ENCODE measurements around the genes BLTP1 and NUDT6.

DNA sequence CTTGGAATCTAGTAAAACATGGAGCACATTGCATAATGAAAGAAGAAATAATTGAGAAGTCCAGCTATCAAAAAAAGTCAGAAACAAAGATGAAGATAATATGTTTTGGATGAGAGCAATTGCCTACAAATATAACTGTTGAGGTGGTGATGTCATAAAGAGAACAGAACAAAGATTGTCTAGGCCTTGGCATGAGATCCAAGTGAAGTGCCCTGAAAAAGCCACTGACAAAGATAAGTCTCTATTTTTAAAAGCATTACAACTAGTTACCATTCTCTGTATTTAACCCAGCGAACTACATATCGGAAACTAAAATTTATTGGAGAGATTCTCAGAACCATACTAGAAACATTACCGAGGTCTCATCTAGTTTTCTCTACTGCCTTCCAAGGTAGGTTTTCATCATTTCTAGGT is 127.4 kb downstream of the MAD2L1 start:
- RRBS = no CpG with 5 or more reads among the region's 3 CpGs

DNA sequence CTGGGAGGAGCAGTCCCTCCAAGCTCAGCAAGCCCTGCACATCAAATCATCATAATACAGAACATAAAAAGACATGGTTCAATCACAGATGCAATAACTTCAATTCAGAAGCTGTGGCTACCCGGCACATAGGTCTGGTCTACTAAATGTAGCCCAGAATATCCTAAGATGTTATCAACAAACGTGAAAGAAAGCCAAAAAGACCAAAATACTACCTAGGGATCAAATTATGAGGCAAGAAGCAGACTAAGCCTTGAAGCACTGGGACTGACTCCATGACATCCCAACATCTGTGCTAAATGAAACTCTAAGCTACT is 81.8 kb downstream of the MAD2L1 start:
- RRBS = no CpG with 5 or more reads among the region's 2 CpGs

GRCh38 chr4:120255962-120256855 is 189.6 kb upstream of the MAD2L1 start:
- RRBS = no CpG with 5 or more reads among the region's 30 CpGs

DNA sequence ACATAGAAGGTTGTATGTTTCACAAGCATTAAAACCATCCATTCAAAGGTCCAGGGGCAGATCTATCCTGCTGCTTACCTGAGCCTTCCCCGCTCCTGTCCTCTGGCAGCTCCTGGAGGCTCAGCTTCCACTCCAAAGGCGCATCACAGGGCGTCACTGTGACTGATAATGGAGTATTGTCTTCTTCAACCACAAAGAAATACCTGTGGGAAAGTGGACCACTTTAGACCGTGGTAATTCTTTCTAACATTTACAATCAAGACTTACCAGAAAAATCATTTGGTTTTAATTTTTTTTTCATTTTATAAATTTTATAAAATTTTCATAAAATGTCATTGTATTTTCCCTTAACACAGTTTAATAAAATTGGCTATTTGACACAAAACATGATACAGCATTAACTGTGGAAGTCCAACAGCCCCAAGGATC is 32.5 kb downstream of the NDNF start:
- RRBS = no CpG with 5 or more reads among the region's 4 CpGs

- RRBS = 1% methylated on average over 48 of the region's 115 CpGs
These were observed 756 bp downstream of the TRPC3 start for GRCh38 chr4:121950736-121951872.

GRCh38 chr4:122053207-122053491 is 99.0 kb upstream of the BLTP1 start:
- RRBS = no CpG with 5 or more reads among the region's 4 CpGs

DNA sequence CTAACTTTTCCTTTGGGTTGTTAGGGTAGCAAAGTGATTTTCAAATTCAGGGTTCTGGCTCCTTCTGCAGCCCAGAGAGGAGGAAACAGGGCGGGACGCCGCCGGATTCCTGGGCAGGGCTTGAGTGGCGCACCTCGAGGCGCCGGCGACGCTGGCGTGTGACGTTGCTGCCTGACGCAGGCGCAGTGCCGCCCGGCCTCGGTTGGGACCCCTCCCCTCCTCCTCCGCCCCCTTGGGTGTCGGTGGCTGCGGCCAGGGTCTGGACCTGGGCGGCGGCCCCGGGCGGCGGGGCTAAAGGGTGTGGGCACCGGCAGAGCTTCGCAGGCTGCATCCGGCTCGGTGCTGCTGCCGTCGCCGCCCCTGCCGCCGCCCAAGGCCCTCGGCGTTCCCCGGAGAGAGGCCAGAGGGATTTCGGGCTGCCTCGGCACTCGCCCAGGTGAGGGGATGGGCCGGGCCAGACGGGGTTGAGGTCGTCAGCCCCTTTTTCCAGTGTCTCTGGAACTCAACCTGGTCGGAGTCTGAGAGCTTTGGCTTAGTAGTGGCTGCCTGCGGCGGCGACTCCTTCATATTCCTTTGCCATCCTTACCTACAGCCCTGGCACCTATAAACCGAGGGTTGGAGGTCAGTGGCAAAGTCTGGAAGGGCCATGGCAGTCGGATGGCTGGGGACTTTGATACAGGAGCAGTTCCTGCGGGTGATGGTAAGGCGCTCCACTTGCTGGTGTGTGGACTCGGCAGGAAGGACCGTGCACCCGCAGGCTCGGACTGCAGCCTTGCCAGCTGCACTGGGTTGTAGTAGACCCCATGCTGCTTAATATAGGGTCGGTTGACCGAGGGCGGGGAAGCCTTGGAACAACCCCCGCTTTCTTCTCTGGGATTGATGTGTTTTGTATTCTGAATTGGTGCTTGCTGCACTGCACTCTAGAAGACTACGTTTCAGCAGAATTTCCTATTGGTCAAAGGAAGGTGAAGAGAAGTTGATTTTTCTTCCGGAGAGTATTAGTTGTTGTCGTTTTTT is at the start of gene BLTP1:
TSS of gene BLTP1 (plus strand) at position 183 of the 1,017 bp plus-strand sequence.
- RRBS = 2% methylated on average over 28 of the region's 62 CpGs

GRCh38 chr4:122560096-122560437 is 60.8 kb downstream of the IL21 start:
- RRBS = no CpG with 5 or more reads among the region's 5 CpGs

- RRBS = no CpG with 5 or more reads among the region's 6 CpGs
These were observed 33.2 kb downstream of the BBS12 start for GRCh38 chr4:122765732-122766094.

- RRBS = no CpG with 5 or more reads among the region's 2 CpGs
These were observed 42.8 kb upstream of the FGF2 start for GRCh38 chr4:122783777-122784344.

DNA sequence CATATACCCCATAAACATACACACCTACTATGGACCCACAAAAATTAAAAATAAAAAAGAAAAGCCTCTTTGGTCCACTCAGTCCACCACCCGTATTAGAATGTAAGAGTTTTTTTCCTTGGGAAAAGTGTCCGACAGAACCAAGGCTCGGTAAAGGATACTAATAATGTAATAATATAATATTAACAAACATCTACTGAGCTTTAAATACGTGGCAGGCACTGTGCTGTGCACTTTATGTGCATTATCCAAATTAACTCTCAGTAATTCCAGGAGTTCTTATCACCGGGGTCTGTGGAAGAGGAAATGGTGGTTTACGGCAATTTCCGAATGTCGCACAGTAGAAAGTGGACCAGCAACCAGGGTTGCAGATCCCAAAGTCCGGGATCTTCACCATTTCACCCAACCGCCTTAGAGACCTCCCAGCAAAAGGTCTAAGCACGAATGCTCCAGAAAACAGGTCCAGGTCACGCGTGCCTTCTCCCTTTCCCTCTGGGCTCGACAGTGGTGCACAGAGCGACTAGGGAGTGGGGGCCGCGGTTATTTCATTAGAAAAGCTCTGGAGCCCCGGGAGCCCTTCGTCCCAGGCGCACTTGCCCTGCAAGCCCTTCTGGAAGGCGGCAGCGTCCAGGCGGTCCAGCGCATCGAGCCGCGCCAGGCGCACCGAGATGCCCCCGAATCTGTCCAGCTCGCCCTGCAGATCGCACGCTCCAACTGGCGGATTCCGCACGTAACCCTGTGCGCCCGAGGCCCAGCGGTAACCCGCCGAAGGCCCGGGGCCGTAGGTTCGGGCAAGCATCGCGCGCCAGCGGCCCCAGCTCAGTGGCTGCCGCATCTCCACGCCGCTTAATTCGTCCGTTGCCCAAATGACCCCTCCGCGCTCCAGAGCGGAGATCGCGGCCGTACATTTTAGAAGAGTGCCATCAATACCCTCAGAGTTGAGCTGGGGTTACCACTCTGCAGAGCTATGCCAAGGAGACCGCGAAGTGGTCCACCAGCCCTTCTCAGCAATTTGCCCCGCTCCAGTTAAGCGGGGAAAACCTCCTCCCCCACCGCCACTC is at the start of gene NUDT6:
TSS of gene NUDT6 (minus strand) at position 860 of the 1,061 bp plus-strand sequence.
- RRBS = 2% methylated on average over 3 of the region's 64 CpGs

DNA sequence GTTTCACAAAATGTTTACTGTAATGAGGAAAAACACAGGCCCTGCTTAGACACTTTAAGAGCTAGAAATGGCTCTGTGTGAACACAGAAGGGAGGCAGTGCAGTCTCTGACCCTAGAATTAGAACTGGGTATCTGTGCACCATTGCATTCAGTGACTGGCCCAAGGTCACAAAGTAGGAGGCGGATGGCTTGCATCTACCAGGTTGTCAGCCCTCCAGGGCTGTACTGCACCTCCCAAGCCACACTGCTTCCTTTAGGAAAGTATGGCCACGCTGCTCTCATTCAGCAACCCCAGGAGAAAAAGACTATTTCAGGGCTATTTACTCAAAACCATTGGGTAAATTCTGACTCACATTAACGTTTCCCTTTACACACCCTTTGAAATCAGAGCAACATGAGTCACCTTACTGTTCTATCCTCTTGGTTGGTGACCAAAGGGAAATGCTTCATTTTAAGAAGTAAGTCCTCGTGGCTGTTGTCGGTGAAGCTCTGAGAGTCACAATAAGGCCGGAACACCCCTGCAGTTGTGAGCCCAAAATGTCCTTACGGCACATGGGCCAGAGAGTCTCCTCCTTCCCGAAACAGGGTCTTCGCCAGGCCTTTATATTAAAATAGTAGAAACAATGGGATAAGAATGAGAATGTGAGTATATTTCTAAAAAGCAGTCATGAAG is 56.3 kb upstream of the SPRY1 start:
- RRBS = no CpG with 5 or more reads among the region's 9 CpGs

- RRBS = no CpG with 5 or more reads among the region's 11 CpGs
These were observed 150.1 kb downstream of the SPRY1 start for GRCh38 chr4:123546567-123547200.

DNA sequence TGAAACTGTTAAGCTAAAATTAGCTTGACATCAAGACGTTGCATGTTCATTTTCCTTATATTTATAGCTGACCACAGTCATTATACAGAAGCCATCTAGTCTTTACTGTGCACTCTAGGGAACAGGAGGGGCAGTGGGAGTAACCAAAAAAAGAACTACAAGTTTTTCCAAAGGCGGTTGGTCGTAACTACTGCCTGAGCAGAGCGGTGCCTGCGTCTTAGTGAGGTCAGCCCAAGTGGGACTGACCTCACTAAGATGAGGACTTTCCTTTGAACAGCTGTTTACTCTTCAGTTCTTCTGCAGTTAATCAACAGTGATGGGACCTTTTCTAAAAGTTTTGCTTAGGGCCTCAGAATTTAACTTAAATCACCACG is 192.3 kb downstream of the SPRY1 start:
- RRBS = no CpG with 5 or more reads among the region's 6 CpGs

- RRBS = no CpG with 5 or more reads among the region's 3 CpGs
These were observed 203.2 kb downstream of the SPRY1 start for GRCh38 chr4:123599576-123600336.

- RRBS = no CpG with 5 or more reads among the region's 5 CpGs
These were observed 389.0 kb downstream of the SPRY1 start for GRCh38 chr4:123785455-123786103.

DNA sequence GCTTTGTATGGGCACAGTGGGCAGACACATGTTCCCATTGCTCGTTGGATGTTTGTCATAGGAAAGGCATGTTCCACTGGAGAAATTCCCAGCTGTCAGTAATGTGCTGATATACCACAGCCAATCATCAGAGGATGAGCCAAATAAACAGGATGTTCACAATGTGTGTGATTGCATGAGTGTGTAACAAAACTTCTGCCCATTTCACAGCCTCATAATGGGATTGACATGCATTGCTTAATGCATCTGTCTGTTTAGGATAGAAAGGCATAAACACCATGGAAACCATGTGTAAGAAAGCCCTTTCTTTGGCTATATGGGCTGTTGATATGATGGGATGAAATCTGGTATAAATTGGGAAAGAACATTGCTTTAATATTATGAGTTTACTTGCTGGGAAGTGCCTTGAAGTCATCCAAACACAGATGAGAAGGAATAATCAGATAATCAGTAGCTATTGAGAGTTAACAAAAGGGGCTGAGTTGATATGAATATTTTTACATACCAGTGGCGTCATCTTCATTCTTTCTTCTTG is 436.2 kb downstream of the SPRY1 start:
- RRBS = no CpG with 5 or more reads among the region's 2 CpGs

DNA sequence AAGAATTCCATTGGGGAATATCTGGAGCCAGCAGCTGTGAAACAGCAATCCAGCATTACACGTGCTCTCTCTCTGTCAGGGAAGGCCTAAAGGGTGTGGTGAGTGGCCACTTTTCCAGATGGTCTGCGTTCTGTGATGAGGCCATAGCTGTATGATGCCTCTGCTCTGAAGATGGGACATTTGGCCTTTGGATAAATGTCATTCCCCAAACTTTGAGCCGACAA is 633.7 kb downstream of the SPRY1 start:
- RRBS = no CpG with 5 or more reads among the region's 3 CpGs

DNA sequence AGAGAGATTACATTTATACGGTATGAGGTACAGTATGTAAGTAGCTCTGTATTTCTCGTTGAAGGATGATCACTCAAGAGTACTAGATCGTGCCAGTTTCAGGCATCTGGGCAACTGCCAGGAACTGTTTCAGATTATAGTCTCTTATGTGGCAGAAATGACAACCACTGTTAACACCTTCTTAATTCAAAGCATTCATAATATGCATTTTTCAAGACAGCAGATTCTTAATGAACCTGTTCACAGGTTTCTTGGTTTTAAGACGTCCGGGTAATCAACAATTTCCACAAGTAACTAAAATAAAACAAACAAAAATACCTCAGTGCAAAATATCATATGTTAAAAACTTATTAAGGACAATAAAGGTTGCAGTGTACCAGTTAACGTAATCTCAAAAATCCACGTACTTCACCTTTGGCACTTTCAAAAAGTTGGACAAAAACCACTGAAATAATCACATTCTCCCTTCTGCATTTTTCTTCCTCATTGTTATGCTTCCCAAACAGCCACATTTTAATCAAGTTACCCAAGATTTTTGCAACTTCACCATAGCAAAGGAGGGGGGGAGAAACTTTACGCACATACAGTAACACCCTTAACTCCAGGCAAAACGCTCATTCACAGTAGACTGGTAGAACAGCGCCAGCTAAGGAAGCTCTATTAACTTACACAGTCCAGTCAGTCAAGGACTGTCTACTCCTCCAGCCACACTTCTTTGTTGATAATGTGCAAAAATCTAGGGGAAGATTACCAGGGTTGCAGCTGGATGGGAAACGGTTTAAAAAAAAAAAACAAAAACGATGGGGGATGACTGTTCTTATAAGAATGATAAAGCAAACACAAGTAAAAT is 1.3 kb downstream of the ANKRD50 start:
- RRBS = no CpG with 5 or more reads among the region's 12 CpGs